ENCODE results near the genes BATF and ESRRB.

- RRBS: 2% methylated on average over 22 of the region's 63 CpGs
These were observed 1.2 kb upstream of the FOS start for GRCh38 chr14:75277183-75277987.

DNA sequence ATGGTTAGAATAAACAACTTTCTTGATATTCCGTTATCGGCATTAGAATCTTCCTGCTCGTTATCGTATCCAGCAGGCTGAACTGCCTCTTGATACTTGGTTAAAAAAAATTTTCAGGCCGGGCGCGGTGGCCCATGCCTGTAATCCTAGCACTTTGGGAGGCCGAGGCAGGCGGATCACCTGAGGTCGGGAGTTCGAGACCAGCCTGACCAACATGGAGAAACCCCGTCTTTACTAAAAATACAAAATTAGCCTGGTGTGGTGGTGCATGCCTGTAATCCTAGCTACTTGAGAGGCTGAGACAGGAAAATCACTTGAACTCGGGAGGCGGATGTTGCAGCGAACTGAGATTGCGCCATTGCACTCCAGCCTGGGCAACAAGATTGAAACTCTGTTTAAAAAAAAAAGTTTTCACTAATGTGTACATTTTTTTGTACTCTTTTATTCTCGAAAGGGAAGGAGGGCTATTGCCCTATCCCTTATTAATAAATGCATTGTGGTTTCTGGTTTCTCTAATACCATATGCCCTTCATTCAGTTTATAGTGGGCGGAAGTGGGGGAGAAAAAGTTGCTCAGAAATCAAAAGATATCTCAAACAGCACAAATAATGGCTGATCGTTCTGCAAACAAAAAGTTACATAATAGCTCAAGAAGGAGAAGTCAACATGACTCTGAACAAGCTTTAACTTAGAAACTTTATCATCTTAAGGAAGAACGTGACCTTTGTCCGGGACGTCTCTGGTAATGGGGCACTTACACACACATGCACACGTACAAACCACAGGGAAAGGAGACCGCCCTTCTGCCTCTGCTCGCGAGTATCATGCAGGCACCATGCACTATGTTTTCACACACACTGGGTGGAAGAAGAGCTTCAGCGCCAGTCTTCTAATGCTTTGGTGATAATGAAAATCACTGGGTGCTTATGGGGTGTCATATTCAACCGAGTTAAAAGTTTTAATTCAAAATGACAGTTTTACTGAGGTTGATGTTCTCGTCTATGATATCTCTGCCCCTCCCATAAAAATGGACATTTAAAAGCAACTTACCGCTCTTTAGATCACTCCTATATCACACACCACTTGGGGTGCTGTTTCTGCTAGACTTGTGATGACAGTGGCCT, 4.4 kb downstream of the FOS start:
- RRBS: no CpG with 5 or more reads among the region's 30 CpGs

DNA sequence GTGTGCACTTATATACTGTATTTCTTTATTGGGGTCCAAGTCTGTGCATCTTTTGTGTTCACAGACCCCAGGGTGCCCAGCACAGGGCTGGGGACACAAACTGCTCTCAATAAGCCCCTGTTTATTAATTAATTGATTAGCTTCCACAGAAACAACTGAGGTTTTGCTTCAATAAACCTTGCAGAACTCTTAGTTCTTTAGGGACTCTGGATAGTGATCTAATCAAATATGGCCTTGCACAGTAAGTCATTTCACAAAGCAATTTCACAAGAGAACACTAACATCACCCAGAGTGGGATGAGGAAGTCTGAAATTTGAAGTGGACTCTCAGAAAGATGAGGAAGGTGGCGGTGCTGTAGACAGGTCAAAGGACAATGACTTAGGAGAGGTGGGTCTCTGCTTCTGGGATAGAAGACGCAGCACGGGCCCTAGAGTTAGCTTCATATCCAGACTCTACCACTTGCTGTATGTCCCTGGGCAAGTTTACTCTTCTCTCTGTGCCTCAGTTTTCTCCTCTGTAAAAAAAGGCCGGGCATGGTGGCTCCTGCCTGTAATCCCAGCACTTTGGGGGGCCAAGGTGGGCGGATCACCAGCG, 18.7 kb downstream of the FOS start:
- RRBS: no CpG with 5 or more reads among the region's 6 CpGs

GRCh38 chr14:75299128-75299377, 20.4 kb downstream of the FOS start:
- RRBS: no CpG with 5 or more reads among the region's 6 CpGs

- RRBS: no CpG with 5 or more reads among the region's 18 CpGs
These were observed at the start of gene BATF for GRCh38 chr14:75521914-75522942. BATF (plus strand) TSS chr14:75522469.

GRCh38 chr14:75527552-75527827, 5.2 kb downstream of the BATF start:
- RRBS: no CpG with 5 or more reads among the region's 1 CpG

GRCh38 chr14:75542419-75543241, 20.4 kb downstream of the BATF start:
- RRBS: no CpG with 5 or more reads among the region's 16 CpGs

- RRBS: no CpG with 5 or more reads among the region's 8 CpGs
These were observed 17.5 kb upstream of the FLVCR2 start for GRCh38 chr14:75560909-75561330.

- RRBS: no CpG with 5 or more reads among the region's 3 CpGs
These were observed 10.0 kb downstream of the ERG28 start for GRCh38 chr14:75650599-75651180.

DNA sequence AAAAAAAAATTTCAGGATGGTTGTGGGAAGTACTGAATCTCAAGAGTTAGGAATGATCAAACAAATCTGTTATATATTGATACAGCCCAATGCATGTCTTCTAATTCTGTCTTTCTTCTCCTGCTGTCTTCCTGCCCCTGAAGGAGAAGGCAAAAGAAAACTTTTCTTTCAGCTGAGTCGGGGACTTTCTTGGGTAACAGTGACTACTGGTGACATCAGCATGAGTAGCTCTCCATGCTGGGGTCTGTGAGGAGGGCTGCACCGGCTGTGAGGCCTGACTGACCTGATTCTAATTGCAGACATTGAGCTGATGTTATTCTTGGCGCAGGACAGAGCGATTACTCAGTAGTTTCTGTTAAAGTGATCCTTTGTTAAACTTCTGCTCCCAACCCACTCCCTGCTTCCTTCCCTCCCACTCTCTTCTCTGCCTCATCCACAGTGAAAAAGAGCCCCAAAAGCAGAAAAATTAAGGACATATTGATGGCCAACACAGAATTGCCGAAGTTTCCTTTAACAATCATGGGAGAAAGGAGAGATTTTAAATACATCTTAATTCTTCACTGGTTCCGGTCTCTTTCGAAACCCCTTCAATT, 113.9 kb downstream of the TGFB3 start:
- RRBS: no CpG with 5 or more reads among the region's 7 CpGs

DNA sequence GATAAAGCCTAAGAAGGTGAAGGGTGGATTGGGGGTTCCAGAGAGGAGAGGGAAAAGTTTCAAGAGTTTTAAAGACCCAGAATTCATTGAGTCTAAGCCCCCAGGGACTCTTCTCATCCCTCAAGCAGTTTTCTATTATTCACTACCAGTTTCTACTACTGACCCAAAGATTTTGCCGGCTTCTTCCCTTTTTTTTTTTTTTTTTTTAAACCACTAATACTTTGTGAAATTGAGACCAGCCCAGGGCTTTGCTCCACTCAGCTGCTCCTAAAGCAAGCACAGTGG, 82.1 kb downstream of the TGFB3 start:
- RRBS: no CpG with 5 or more reads among the region's 1 CpG

DNA sequence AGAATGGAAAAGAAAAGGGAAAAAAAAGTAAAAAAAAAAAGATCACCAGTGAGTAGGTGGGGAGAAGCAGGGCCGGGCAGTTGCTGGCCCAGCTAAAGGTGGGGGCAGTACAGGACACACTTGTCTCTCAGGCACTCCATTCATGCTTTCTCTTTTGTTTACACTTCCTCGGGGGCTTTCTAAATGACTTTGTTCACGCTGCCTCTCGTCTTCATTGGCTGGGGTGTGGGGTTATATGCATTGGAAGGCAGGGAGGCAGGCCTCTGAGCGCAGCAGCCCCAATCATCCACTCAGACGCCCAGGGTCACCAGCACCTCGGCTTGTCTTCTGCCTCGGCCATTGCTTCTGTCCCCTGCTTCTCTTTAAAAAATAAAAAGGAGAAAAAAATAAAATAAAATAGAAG, 394 bp downstream of the TGFB3 start:
- RRBS: no CpG with 5 or more reads among the region's 8 CpGs

- RRBS: 50% methylated on average over 1 of the region's 16 CpGs
These were observed 108.2 kb upstream of the ESRRB start for GRCh38 chr14:76267732-76268109.

GRCh38 chr14:76375870-76376486, at the start of gene ESRRB:
ESRRB (plus strand) TSS chr14:76376137.
- RRBS: 3% methylated on average over 12 of the region's 36 CpGs

GRCh38 chr14:76536157-76536600, 160.2 kb downstream of the ESRRB start:
- RRBS: no CpG with 5 or more reads among the region's 10 CpGs

DNA sequence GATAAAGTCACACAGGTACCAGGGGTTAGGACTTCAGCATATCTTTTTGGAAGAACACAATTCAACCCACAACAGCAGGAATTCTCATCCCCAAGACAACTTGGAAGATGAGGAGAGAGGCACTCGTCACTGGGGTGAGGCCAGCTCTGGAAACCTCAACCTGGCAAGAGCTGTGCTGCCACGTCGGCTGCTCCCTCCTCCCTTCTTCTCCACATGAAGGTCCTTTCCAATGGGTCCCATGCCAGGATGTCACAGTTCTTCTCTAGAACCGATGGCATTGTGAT, 138.2 kb upstream of the VASH1 start:
- RRBS: no CpG with 5 or more reads among the region's 4 CpGs

DNA sequence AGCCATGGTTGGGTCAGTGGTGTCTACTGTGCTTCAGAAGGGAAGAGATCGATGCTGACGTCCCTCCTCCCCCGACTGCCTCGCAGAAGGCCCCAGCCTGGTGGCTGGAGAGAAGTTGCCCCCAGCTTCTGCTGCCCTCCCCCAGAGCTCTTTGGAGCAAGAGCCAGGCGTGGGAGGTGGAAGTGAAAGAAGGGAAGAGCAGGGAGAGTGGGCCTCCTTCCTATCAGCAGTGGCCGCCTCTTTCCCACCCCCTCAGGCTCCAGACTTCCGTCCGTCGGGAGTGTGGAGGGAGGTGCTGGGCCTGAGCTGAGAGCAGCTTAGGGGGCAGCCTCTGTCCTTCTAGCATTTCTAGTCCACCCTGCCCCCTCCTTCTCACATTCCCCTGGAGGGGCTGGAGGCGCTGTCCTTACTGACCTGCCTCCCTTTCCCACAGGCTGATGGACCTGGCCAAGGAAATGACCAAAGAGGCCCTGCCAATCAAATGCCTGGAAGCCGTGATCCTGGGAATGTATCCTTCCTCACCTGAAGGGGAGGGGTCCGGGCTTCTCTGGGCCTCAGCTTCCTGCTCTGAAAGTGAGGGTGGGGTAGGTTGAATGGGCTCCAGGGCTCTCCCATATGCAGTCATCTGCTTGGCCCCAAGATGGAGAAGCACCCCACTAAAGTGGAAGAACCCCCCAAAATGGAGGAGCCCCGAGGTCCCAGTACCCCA, 11.6 kb downstream of the VASH1 start:
- RRBS: no CpG with 5 or more reads among the region's 13 CpGs

- RRBS: no CpG with 5 or more reads among the region's 11 CpGs
These were observed 13.2 kb downstream of the VASH1 start for GRCh38 chr14:76774389-76774963.

- RRBS: no CpG with 5 or more reads among the region's 15 CpGs
These were observed 21.1 kb downstream of the VASH1 start for GRCh38 chr14:76781961-76783127.

DNA sequence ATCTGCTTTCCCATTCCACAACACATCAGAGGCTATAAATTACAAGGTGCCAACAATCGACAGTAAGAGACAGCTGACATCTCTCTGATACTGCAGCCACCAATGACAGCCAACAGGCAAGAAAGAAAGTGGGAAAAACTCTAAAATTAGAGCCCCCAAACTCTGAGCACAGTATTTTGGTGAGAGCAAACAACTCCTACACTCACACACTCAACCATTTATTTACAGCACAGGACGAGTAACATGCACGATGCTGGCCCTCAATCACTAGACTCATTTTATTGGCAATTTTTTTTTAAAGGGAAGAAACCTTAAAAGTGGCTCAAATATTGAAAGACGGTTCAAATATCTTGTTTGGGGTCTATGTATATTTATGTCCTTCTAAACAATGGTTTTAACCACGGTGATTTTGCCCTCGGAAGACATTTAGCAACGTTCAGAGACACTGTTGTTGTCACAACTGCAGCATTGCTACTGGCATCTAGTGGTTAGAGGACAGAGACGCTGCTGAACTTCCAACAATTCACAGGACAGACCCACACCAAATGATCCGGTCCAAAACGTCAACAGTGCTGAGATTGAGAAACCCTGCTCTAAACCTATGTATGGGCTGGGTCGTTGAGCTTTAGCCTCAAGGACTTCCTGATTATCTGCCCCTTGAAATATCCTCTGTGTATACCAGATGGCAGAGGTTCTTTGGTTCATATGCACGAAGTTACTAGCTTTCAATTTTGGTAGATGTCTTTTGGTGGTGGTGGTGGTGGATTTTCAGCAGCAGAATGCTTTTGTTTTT, 1.8 kb downstream of the ANGEL1 start:
- RRBS: no CpG with 5 or more reads among the region's 12 CpGs

Data from AG10803 (cell line).